Sigmoid colon (tissue), 4 donors: ENCODE data around the genes CHD9NB and IRX5.

DNA sequence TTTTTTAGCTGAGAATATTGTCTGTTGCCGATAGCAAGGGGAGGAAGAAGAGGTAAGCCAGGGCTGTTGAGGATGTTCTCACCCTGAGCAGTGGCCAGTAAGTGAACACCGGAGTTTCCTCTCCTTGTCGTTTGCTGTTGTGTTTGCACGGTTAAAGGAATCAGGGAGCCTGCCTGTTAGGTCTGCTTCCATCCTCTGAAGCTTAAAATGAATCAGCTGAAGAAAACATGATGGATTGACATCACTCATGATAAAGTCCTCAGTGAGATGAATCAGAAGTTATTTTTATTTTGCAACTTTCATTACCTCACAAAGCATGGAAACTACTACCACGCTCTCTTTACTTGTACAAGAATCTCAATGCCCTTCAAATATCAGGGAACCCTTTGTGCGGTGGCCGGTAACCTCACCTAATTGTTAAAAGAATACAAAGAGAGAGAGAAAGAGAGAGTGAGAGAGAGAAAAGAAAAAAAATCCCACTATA is 441.5 kb upstream of the SALL1 start:
- PRO-cap, result no peak
- RAMPAGE, long total RNA, 4 experiments, result no peak in any of the 4 experiments

- PRO-cap, result no peak
- RAMPAGE, long total RNA, 4 experiments, result no peak in any of the 4 experiments
Measured at GRCh38 chr16:52494582-52495109, 52.3 kb downstream of the TOX3 start.

DNA sequence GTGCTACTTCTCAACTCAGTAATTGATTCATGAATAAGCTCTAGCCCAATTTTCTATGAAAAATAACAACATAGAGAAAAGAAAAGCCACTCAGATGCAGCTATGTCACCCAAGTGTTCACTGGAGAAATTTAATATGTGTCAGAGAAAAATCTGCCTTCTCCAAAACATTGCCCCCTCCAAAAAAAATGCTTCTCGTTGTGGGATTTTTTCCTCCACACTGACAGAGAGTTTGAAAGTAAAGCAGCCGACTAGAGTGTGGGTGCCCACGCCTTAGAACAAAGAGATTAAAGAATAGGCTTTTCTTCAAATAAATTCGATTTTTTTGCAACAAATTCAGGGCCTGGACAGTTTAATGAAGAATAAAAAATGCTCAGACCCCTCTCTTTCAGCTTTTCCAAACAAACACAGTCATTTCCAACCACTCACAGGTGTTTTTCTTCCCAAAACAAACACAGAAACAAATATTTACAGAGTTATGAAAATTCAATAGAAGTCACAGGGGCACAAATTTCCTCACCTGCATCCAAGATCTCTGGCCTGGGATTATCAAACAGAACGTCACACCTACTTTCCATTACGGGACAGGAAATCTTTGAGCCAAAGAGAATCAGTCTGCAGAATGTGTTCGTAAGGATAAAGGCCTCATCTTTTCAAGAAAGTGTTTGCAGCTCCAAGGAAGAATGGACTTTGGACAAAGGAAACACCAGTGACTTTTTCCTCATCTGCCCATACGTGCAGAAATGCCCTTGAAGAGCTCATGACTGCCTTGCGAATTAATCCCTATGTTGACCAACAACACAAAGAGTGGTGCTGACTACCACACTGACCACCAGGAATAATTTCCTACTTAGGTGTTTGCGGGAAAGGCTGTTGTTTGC is 31.2 kb upstream of the TOX3 start:
- PRO-cap, result no peak
- RAMPAGE, long total RNA, 4 experiments, result no peak in any of the 4 experiments

DNA sequence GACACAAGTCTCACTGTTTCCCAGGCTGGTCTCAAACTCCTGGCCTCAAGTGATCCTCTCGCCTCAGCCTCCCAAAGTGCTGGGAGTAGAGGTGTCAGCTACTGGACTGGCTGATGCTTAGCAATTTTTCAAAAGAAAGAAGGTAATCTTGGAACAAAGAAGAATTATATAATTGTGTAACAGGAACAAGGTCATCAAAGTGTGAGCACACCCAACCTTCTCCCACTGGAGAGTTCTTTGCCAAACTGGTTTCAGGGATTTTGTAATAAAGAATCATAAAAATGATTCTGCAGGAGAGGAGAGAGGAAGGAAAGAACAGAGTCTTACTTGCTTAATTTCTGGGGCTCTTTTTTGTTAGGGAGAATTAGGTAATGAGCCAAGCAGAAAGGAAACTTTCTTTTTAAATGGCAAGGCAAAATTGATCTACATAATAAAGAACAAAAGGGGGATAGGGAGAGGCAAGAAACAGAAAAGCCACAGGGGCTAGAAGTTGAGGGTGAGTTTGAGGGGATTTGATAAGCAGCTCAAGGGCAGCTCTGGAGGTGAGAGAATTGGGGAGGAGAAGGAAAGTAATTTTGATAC is 21.3 kb downstream of the CHD9NB start:
- PRO-cap, result no peak
- RAMPAGE, long total RNA, 4 experiments, result no peak in any of the 4 experiments

DNA sequence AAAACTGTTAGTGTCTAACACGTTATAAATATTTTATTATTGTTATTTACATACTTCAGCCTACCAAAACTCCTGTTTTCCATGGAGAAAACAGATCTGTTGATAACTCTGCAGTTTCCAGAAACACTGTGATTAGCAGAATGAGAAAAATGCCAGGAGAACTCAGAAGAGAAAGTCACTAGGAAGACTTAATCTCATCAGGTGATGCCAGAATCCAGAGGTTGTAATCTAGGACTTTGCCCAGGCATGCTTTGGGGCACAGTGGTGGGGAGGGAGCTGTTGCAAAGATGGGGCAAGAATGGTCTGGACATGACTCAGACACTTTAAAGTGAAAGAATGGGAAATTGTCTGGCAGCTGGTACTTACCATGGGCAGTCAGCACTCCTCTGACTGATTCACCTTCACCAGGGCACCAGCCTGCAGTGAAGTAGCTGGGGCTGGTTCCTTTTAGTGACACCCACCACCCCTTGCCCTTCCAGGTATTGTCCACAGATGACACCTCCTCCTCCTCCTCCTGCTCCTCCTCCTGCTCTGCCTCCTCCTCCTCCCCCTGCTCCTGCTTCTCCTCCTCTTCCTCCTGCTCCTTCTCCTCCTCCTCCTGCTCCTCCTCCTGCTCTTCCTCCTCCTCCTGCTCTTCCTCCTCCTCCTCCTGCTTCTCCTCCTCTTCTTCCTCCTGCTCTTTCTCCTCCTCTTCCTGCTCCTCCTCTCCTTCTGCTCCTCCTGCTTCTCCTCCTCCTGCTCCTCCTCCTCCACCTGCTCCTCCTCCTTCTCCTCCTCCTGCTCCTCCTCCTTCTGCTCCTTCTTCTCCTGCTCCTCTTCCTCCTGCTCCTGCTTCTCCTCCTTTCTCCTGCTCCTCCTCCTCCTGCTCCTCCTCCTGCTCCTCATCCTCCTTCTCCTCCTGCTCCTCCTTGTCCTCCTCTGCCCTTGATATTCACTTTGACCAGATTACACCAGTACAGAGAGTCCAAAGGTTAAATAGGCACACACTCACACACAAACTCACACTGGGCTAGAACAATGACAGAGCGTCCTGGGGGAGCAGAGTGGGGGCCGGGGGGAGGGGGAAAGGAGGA is at the start of gene CHD9NB:
Gene CHD9NB (minus strand): TSS at position 503 of the 1,073 bp plus-strand sequence.
- PRO-cap, result unidirectional peak, minus-strand start at position 685 of the sequence
- RAMPAGE, long total RNA, 4 experiments, result no peak in any of the 4 experiments

- PRO-cap, result unidirectional peak, minus-strand start at chr16:53099611
- RAMPAGE, long total RNA, 4 experiments, result no peak in any of the 4 experiments
Measured at GRCh38 chr16:53099507-53100221, 44.9 kb downstream of the CHD9 start.

DNA sequence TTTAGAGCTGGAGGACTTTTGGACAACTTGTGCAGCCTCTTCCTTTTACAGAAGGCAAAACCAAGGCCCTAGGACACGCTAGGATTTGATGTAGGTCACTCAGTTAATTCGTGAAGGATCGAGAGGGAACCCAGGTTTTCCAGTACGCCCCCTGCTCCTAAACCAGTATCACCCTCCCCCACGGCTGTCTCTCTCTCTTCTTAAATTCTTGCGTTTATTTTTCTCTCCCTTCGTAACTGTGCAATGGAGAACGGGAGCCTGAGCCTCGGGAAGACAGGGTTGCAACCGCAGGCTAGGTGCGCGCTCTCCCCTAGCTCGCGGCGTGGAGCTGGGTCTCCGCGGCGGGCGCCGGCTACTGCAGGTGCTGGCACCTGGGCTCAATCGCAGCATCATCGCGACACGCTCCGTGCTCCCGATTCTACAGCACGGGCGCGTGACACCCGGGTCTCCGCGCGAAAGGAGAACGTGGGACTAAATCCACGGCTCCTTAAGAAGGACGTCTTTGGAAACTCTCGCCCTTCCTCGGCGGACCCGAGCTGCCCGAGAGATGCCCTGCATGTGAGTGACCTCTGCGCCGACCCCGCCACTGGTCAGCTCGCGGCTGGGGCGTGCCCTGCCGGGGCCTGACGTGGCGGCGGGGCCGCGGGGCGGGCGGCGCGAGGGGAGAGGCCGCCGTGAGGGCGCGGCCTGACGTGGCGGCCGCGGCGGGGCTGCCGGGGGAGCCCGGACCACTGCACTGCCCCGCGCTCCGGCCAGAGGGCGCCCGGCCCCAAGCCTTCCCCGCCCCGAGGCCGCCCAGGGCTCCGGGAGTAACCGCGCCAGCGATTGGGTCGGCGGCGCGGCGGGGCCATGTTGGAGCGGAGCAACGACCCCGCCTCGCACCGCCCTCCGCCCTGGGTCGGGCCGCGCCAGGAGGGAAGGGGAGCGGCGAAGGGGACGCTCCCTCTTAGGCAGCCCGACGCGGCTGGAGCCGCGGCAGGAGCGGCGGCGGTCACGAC is 75.3 kb downstream of the CHD9 start:
- PRO-cap, result bidirectional peak, plus-strand start outside the sequence, minus-strand start at position 966 of the sequence
- RAMPAGE, long total RNA, 4 experiments, result no peak in any of the 4 experiments

GRCh38 chr16:53209357-53210036 is 154.7 kb downstream of the CHD9 start:
- PRO-cap, result no peak
- RAMPAGE, long total RNA, 4 experiments, result start-site peak on the plus strand in 1 of 4 experiments, at chr16:53209512-53209541 at its widest, 20 reads per replicate

GRCh38 chr16:53498892-53499316 is 4.1 kb downstream of the AKTIP start:
- PRO-cap, result no peak
- RAMPAGE, long total RNA, 4 experiments, result no peak in any of the 4 experiments

GRCh38 chr16:53503914-53504623 is 1.1 kb upstream of the AKTIP start:
- PRO-cap, result no peak
- RAMPAGE, long total RNA, 4 experiments, result no peak in any of the 4 experiments

GRCh38 chr16:53518404-53519360 is 15.7 kb upstream of the AKTIP start:
- PRO-cap, result no peak
- RAMPAGE, long total RNA, 4 experiments, result no peak in any of the 4 experiments

DNA sequence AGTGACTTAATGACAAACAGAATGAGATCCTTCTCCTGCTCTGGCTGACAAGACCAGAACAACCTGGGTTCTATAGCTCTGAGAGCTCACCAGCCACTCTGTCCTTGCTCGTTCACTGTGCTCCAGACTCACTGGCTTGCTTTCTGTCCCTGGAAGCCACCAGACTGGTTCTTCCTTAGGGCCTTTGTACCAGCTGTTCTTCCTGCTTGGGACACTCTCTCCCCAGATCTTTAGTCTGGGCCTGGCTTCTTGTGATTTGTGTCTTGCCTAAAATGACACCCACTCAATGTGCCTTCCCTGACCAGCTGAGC is 76.1 kb downstream of the FTO start:
- PRO-cap, result no peak
- RAMPAGE, long total RNA, 4 experiments, result no peak in any of the 4 experiments

DNA sequence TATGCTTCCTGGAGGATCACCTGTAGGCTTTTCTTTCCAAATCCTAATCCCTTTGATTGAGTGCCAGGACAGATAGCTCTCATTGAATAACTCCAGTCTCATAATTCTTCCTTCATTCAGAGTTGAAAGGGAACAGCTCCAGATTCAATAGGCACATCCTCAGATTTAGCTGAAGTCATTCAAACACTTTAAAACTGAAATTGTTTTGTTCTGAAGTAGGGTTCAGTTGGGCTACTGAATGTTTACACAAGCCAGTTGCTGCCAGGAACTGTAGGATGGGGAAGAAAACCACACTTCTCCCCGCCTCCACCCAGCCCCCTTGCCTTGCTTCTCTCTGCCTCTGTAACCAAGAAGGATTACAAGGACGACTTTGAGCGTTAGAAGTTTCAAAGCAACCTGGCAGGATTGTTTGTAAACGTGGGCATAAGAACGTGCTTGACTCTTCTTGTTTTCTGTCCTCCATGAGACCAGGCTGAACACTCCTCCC is 287.8 kb downstream of the FTO start:
- PRO-cap, result no peak
- RAMPAGE, long total RNA, 4 experiments, result no peak in any of the 4 experiments

GRCh38 chr16:54066537-54066959 is 220.0 kb downstream of the IRX3 start:
- PRO-cap, result no peak
- RAMPAGE, long total RNA, 4 experiments, result no peak in any of the 4 experiments

GRCh38 chr16:54171876-54172474 is 114.6 kb downstream of the IRX3 start:
- PRO-cap, result no peak
- RAMPAGE, long total RNA, 4 experiments, result no peak in any of the 4 experiments

GRCh38 chr16:54240289-54240606 is 46.3 kb downstream of the IRX3 start:
- PRO-cap, result no peak
- RAMPAGE, long total RNA, 4 experiments, result no peak in any of the 4 experiments

GRCh38 chr16:54930401-54931504 is at the start of gene IRX5:
Gene IRX5 (plus strand): TSS chr16:54930865.
- PRO-cap, result bidirectional peak, plus-strand start at chr16:54930716, minus-strand start at chr16:54930578
- RAMPAGE, long total RNA, 4 experiments, result no peak in any of the 4 experiments

DNA sequence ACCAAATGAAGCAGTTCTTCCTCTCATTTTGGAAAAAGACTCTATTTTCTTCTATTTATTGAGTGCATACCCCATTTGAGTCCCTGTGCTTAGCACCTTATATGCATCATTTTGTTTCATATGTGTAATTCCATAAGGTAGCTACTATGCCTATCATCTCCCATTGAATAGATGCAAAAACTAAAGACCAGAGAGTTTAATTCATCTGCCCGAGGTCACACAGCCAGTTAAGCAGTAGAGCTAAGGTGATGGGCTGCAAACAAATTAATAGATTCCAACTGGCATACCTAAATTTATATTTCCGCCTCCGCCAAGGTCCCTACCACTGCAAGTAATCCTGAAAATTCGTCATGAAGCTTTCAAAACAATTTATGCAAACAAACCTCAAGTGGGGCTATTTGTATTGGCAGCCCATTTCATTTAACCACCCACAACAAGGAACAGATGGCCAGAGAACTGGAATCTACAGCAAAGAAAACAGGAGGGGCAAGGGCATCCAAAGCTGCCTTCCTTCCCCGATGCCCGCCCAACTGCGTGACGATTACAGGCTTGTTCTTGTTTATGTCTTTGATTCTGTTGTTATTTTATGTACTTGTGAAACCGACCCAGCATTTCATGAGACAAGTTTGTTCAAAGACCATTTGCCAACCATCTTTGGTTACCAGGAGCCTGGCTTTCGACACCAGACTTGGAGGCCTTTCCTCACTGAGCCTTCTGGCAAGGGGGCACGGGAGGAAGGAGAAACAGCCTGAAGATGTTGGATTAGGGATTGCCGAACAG is 59.2 kb upstream of the IRX6 start:
- PRO-cap, result no peak
- RAMPAGE, long total RNA, 4 experiments, result no peak in any of the 4 experiments

DNA sequence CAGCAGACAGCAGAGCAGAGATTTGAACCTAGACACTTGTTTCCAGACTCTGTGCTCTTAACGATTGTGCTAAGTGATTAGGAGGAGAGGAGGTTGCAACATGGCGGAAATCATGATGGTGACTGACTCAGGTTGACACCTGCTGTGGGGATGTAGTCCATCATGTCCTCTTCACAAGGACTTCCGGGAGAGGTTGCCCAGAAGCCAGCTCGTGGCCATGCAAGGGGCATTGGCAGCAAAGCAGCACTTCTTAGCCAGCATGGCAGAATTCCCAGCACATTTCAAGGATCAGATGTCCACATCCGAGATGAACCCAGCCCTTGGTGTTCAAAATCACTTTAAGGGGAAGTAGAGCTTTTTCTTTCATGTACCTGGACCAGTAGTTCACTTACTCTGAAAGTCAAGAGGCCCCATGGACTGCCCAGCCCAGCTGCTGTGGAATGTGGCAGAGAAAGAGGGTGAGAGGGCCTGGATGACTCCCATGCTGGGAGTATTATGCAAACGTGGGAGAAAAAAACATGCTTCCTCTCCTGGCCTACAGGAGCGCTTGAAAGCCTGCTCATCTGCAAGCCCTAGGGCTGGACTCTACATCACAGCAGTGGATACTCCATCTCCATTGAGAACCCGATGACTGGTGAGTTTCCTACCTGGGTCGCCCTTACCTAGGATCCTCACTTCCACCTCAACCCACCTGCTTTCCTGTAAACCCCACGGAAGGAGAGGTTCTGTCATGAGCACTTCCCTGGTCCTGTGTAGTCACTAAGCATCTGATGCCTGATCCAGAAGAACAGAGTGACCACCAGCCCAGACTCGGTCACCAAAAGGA is 65.6 kb downstream of the IRX6 start:
- PRO-cap, result no peak
- RAMPAGE, long total RNA, 4 experiments, result no peak in any of the 4 experiments

DNA sequence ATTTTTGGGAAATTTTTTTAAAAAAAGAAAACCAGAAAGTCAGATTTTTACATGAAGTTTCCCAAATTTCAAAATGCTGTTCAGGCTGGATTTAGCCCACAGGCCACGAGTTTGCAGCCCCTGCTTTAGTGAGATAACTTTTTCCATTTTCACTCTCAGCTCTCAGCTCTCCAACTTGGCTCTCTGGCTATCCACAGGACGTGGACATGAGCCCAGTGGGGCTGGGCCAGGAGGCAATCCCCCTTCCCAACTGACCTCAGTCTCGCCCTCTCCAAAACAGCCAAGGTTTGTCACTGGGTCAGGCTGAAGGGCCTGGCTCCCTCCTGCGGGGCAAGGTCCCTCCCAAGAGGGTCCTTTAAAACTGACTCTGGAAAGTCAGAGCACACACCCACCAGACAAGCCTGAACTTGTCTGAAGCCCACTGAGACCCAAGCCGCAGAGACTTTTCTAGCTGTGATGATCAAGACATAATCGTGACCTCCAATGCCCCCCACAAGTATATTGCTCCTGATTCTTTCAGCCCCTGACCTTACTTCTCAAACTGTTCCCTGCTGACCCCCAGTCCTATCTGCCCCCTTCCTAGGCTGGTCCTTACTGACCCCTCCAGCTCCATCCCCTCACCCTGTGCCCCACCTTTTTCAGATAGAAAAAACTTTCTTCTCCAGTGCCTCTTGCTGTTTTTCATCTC is 1.7 kb upstream of the MMP2 start:
- PRO-cap, result no peak
- RAMPAGE, long total RNA, 4 experiments, result no peak in any of the 4 experiments